Epithelial cell of prostate (primary cell): ENCODE measurements around the gene PI16.

- RRBS: under 1% methylated on average over 11 of the region's 75 CpGs
Observed at GRCh38 chr6:35497704-35498768, 1.2 kb upstream of the TEAD3 start.

DNA sequence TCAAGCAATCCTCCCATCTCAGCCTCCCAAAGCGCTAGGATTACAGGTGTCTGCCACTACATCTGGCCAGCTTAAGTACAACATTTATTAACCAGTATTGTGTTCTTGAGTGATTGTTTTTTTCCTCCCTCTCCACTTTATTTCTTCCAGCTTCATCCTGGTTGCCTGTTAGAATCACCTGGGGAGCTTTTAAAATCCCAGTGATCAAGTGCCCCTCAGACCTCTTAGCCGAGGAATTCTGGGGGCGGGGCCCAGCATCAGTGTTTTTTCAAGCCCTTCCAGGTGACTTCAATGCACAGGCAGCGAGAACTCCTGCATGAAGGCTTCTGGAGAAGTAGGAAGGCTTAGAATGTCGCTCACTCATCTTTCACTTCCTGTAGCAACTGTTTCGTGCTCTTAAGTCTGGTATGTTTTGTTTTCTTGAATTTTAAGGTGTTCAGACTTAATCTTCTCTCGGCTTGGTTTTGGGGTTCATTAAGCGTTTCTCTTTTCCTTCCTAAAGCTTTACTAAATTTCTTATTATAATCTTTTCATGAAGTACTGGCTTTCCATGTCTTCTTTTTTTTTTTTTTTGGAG is 30.7 kb upstream of the TULP1 start:
- RRBS: no CpG with 5 or more reads among the region's 8 CpGs

DNA sequence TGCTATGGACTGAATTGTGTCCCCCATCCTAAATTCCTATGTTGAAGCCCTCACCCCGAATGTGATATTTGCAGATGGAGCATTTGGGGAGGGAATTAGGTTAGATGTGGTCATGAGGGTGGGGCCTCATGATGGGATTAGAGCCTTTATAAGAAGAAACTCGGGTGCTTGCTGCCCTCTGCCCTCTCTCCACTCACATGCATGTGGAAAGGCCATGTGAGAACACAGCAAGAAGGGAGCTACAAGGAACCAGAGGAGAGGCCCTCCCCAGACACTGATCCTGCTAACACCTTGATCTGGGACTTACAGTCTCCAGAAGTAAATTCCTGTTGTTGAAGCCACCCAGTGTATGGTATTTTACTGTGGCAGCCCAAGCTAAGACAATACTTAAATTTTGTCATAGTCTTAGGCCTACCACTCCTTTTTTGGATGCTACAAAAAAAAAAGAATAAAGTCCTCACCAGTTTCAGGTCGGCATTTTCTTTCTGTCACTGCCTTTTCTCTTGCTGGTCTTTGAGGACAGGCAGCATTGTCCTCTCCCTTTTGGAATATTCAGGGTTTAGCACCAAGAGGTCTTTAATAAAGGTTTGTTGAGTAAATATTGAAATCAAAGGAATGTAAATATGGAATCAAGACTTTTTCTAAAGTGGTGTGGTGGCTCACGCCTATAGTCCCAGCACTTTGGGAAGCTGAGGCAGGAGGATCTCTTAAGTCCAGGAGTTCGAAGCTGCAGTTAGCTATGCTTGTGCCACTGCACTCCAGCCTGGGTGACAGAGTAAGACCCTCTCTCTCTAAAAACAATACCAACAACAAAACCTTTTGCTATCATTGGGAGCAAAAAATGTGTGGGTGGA is 69.8 kb upstream of the TULP1 start:
- RRBS: no CpG with 5 or more reads among the region's 5 CpGs

DNA sequence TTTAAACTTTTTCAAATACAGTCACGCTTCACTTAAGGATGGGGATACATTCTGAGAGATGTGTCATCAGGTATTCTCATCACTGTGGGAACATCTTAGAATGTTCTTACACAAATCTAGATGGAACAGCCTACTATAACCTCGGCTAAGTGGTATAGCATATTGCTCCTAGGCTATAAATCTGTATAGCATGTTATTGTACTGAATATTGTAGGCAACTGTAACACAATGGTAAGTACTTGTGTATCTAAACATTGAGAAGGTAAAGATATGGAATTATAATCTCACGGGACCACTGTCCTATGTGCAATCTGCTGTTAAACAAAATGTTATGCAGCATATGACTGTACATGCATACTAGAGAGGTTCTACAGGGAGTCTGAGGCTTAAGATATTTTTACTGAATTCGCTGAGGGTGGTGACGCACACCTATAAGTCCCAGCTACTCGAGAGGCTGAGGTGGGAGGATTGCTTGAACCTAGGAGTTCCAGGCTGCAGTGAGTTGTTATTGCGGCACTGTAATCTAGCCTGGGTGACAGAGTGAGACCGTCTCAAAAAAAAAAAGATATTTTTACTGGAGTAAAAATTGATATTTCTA is 87.3 kb upstream of the TULP1 start:
- RRBS: no CpG with 5 or more reads among the region's 8 CpGs

DNA sequence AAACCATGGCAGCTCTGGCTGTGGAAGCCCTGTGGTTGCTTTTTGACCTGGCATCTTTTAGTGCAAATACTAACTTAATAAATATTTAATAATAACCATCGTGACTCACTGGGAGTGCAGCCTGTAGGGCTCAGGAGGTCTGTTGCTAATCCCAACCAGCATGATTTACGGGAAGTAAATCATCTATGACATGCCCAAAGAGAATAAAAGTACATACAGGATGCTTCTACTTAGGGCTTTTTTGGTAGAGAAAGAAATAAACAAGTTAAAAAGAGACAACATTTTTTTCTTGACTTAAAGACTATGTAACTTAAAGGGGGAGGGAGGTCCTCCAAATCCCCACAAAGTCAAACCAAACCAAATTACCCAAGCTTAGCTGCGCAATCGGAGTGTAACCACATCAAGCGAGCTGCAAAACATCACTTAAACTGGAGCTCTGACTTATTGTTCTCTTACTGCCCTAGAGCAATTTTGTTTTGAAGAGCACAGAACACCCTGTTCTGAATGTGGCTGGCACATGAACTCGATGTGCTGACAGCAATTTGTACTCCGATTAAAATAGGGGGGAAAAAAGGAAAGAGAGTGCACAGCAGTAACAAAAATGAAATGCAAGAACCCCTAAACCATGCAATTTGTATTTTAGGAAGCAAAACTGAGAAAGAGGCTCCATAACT is 87.0 kb downstream of the FKBP5 start:
- RRBS: no CpG with 5 or more reads among the region's 7 CpGs

DNA sequence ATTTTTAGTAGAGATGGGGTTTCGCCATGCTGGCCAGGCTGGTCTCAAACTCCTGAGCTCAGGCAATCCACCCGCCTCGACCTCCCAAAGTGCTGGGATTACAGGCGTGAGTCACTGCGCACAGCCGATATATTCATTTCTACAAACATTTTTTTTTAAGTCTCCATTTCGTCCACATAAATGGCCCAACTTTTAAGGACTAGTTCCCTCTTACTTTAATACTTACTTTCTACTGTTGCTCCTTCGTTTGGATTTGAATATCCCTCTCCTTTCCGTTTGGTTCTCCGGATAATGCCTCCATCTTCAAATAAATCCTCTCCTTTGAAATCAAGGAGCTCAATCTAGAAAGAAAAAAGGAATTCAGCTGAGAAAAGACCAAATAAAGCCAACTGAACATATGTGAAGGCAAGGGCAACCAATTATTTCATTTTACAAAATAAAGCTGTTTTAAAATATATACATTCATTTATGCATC is 69.8 kb downstream of the FKBP5 start:
- RRBS: no CpG with 5 or more reads among the region's 10 CpGs

DNA sequence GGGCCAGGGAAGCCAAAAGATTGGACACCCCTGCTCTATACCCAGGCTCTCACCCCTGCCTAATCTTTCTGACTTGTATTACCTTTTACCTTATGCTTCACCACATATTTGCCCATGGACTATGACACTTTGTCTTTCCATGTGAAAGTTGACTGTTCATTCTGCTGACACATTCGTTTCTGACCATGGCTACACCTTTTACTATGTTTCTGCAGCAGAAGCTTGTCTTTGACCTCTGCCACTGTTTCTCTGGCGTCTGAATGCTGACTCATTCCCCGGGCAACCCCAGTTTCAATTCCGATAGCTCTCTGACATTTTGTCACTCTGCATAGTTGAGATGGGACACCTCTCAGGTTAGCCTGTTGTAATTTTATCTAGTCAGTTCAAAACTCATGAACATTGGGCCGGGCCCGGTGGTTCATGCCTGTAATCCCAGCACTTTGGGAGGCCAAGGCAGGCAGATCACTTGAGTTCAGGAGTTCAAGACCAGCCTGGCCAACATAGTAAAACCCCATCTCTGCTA is 50.7 kb downstream of the SLC26A8 start:
- RRBS: no CpG with 5 or more reads among the region's 6 CpGs

GRCh38 chr6:36019343-36019542 is 5.2 kb downstream of the SLC26A8 start:
- RRBS: no CpG with 5 or more reads among the region's 7 CpGs

- RRBS: no CpG with 5 or more reads among the region's 1 CpG
Observed at GRCh38 chr6:36064740-36065160, 37.1 kb downstream of the MAPK14 start.

DNA sequence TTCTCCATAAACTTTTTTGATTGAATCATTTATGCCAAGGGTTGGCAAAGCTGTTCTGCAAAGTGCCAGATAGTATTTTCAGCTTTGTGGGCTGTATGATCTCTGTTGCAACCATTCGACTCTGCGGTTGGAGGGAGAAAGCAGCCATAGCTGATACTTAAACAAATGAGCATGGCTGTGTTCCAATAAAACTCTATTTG is 6.6 kb upstream of the BNIP5 start:
- RRBS: no CpG with 5 or more reads among the region's 2 CpGs

DNA sequence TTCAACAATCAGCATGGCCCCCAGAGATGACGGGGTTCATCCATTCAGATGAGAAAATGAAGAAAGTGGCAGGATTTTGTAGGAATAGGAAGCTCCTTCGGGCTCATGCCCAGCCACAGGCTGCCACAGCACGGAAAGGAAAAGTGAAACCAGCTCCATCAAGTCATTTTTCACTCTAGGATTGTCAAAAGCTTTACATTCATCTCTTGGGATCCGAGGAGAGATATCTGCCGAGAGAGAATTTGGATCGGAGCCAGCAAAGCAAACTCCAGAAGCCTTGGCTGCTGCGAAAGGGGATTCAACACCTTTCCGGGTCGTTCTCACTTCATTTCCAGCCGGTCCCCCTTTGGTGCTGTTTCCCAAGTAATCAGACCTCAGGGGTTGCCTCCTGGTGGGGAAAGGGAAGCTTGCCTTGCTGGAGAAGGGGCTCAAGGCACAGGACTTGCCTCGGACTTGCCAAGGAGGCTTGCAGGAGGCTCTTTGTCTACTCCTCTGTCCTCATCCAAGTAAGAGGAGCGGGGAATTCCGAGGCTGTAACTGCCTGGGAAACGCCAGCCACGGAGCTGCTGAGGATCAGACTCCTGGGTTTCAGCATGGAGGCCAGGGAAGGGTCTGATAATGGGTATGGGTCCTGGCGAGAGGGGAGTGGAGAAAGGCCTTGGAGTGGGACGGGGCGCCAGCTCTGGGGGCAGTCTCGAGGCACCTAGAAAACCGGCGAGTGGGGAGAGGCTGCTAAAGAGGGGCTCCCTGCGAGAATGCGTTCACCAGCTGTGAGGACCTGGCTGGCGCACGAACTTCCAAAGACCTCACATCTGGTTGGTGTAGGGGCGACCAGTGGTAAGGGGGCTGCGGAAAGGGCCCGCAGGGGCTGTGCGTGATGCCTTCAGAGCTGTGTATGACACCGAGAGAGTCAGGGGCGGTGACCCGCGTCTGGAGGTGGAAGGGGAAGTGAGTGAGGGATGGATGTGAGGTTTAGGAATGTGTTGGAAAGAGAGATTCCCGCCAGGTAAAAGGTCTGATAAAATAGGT is 730 bp downstream of the ETV7 start:
- RRBS: no CpG with 5 or more reads among the region's 34 CpGs

- RRBS: no CpG with 5 or more reads among the region's 11 CpGs
Observed at GRCh38 chr6:36486738-36487554, 44.1 kb downstream of the KCTD20 start.

DNA sequence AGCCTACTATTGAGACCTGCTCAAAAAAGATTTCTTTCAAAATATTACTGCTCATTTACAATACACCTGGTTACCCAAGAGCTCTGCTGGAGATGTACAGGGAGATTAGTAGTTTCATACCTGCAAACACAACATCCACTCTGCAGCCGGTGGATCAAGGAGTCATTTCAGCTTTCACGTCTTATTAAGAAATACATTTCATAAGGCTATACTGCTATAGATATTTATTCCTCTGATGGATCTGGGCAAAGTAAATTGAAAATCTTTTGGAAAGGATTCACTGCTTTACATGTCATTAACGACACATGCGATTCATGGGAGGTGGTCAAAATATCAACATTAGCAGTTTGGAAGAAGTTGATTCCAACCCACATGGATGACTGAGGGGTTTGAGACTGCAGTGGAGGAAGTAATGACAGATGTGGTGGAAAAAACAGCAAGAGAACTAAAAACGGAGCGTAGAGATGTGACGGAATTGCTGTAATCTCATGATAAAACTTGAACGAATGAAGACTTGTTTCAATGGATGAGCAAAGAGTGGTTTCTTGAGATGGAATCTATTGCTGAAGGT is 18.9 kb downstream of the SRSF3 start:
- RRBS: no CpG with 5 or more reads among the region's 8 CpGs

- RRBS: no CpG with 5 or more reads among the region's 5 CpGs
Observed at GRCh38 chr6:36664680-36664933, 13.9 kb upstream of the CDKN1A start.

- RRBS: no CpG with 5 or more reads among the region's 5 CpGs
Observed at GRCh38 chr6:36753142-36753557, 55.5 kb downstream of the RAB44 start.

DNA sequence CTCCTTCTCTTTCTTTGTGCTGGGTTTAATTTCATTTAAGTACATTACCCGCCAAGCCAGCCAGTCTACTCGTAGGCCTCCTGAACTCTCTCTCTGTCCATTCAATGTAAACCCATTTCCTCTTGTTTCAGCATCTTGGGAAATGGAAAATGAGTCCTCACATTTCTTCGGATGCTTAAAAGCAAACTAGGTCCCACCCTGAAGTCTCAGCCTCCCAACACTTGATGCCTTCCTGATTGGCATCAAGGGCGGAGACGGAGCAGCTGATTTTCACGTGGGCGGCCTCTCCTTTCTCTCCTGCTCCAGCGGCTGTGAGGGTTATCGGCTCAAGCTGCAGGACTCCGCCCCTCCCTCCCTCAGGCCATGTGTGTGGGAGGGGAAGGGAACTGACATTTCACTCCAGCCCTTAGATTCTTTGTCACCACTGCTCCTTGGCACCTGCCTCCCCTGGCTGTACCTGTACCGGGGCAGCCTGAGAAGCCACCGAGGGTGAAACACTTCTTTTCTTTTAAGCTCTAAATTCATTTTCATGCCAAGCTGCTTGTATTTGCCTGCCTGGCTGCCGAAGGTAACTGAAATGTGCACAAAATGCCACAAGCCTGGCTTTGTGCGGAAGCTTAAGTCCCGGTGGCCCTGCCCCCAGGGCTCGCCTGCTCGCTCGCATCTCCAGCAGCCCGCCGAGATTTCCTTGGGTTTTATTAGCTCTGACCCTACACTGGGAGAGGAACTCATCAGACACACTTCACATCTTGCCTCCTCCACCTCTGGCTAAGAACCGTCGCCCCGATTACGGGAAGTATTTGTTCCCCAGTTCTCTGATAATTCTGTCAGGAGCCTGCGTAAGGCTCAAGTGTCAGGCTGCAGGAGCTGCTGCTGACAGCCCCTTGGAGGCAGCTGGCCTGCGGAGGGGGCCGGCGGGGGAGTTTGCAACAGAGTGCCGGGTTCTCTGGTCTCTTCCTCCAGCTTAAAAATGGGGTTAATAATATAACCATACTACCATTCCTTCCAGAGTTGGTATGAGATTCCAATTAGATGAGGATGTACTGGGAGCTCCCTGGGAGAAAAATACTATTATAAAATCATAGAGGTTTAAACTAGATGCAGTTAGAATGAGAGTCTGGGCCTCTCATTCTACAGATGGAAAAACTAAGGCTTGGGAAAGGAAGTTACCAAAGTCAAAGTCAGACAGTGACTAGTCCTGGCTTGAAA is 9.6 kb upstream of the CPNE5 start:
- RRBS: no CpG with 5 or more reads among the region's 29 CpGs

DNA sequence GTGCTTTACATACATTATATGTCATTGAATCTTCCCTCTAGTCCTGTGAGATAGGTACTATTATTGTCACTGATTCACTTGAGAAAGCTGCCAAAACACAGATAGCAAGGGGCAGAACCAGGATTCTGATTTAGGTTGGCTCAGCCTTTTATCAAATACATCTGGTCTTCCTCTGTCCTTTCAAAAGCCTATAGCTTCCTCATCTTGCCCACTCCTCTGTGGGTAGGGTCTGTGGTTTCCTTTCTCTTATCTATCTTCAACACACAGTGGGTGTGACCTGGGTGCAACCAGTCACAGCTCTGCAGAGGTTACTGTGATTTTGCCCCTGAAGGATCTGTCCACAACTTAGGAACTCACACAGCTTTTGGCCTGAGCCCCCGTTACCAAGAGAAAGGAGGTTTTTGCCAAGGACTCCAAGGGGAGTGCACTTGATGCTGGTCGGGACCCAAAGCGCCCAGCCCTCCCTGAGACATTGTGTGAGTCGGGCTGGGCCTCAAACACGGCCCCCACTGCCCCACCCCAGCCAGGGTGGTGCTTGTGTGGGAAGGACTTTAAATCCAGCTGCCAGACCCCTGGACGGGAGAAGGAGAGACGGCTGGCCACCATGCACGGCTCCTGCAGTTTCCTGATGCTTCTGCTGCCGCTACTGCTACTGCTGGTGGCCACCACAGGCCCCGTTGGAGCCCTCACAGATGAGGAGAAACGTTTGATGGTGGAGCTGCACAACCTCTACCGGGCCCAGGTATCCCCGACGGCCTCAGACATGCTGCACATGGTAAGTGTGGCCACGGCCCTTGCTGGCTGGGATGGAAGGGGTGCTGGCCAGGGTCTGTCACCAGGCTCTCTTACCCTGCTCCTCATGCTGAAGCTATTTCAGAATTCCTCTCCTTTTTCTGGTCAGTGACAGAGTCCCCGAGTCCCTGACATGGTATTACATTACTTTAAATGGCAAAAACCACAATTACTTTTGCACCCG is at the start of gene PI16:
Gene PI16 (plus strand): TSS at position 582 of the 976 bp plus-strand sequence.
- RRBS: no CpG with 5 or more reads among the region's 17 CpGs

DNA sequence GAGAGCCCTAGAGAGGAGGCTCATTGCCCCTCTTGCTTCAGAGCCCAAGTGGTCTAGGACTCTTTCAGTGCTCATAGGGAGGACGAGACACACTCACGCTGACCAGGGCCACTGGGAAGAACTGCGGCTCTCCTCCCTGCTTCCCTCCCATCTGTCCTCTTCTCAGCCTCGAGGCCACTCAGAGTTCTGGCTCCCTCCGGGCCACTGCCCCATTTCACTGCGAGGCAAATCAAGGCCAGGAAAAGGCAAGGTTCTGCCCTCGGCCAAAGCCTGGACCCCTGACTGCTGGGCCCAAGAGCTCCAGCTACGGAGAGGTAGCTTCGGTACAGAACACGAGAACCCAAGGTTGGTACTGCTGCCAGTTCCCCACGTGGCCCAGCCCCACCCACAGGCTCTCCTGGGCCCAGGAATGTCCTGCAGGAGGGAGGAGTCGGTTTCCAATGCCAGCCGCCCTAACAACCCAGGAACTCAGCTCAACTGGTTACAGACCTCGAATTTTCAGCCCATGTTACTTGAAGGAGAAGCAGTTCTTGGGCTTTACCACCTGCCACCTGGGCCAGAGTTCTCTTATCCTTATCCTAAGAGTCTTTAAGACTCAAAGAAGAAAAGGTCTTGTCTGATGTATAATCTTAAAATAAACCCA is 14.8 kb downstream of the PI16 start:
- RRBS: no CpG with 5 or more reads among the region's 14 CpGs

DNA sequence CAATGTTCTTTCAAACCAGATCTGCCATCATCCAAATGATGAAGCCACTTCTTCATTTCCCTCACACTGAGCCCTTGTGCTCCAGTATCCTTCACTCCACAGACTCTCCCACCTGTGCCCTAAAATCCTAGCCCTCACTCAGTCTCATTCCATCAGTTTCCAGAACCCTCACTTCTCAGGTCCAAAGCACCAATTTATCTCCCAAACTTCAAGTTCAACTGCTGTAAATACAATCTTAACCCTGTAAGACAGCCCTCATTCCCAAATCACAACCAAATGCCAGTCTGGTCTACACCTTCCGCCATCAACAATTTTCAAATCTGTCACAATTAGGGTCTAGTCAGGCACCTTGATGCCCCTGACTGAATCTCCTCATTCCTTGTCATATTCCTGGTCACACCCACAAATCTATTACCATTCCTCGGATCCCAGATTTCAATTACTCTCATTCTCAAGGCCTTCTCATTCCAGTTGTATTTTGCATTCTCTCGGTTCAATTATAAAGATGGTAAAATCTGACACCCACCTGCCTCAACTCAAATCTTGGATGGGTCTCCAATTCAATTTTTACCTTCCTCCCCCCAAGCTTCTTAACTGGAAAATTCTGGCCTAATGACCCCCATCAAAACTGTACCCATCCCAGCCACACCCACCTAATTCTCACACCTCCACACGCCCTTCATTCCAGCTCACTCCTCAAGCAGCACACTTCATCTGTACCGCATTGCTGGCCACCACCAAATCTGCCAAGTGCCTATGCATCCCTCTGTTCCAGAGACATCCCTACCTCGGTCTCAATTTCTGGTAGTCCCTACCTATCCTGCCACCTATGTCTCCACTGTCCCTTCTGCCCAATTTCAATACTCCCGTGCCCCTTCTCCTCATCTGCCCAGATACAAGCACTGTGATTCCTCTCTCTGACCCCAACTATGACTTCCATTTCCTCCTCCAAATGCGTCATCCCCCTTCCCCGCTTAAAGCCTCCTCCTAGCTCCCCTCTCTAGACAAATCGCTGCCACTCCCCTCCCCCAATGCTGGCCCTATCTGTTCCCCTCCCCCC is 1.6 kb downstream of the MTCH1 start:
- RRBS: no CpG with 5 or more reads among the region's 10 CpGs

DNA sequence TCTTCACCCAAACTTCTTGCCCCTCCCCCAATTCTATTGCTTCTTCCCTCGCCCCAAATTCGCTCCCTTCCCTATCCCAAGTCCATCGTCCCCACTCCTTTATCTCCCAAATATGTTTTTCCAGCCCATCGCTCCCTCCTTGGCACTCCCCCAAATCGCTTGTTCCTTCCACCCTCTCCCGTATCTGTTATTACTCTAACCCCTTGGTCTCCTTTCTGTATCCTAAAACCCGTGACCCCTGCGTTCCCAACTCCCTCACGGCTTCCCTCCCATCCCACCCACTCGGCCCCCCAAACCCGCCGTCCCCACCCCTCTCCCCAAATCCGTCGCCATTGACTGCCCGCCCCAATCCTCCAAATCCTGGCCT is 578 bp downstream of the MTCH1 start:
- RRBS: no CpG with 5 or more reads among the region's 15 CpGs